BE2C (cell line): ENCODE measurements around the genes C18orf63 and PTGR3.

- RRBS: no CpG with 5 or more reads among the region's 8 CpGs
Measured at GRCh38 chr18:70290026-70290399, 1.2 kb downstream of the SOCS6 start.

GRCh38 chr18:70599295-70599770 lies 310.5 kb downstream of the SOCS6 start:
- RRBS: no CpG with 5 or more reads among the region's 3 CpGs

GRCh38 chr18:74064365-74064831 lies 83.2 kb downstream of the FBXO15 start:
- RRBS: no CpG with 5 or more reads among the region's 6 CpGs

GRCh38 chr18:74216948-74217334 lies 68.6 kb downstream of the TIMM21 start:
- RRBS: no CpG with 5 or more reads among the region's 3 CpGs

- RRBS: no CpG with 5 or more reads among the region's 3 CpGs
Measured at GRCh38 chr18:74241986-74242301, 49.8 kb downstream of the CYB5A start.

DNA sequence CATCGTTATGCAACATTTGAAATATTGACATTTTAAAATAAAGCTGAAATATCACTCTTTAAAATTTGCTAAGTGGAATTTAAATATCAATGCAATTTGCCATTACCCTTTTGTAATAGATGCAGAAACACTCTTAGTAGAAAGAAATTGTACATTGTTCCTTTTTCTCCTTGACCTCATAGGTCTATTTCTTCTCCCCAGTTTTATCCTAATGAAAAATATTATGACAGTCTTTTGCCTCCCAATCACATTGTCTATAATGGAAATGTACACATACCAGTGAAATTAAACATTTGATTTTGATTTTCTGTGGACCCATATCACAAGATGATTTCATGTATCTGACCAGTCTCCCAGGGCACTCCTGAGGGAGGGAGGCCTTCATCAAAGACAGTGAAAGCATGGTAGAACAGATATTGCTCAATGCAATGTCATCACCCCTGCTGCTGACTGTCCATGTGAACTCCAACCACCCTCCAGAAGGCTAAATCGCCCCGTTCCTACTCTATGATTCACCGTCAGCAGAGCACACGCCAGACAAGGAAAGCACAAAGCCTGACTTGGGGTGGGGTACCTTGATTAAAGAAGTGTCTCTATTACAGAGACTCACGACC lies 42.7 kb downstream of the CYB5A start:
- RRBS: no CpG with 5 or more reads among the region's 6 CpGs

GRCh38 chr18:74274844-74275760 lies 16.7 kb downstream of the CYB5A start:
- RRBS: no CpG with 5 or more reads among the region's 16 CpGs

GRCh38 chr18:74285532-74286309 lies 6.0 kb downstream of the CYB5A start:
- RRBS: no CpG with 5 or more reads among the region's 5 CpGs

DNA sequence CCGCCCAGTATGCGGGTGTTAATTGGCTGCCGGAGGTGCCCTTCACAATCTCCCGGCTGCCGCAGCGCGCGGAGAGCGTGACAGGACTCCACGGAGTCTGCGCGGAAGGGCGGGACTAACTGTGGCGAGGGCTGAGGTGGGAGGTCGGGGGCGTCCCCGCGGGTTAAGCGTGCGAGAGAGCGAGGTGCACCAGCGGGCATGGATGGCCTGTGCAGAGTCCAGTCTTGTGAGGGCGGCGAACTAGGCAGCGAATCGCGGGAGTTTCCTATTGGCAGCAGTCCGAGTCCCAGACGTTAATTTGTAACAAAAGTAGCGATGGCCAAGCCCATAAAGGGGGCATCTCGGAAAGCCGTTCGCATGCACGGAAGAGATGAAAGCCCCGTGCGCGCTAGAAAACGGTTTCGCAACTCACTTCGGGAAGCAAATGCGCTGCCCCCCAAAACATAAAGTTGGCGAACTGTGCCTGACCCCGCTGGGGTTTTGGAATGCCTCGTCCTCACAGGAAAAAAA lies 399 bp upstream of the CYB5A start:
- RRBS: no CpG with 5 or more reads among the region's 44 CpGs

GRCh38 chr18:74315408-74316095 lies at the start of gene C18orf63:
TSS of gene C18orf63 (plus strand) at chr18:74315839.
- RRBS: 91% methylated on average over 8 of the region's 44 CpGs

- RRBS: no CpG with 5 or more reads among the region's 11 CpGs
Measured at GRCh38 chr18:74508826-74509295, 12.7 kb downstream of the CNDP2 start.

- RRBS: no CpG with 5 or more reads among the region's 12 CpGs
Measured at GRCh38 chr18:74544727-74545360, 10.5 kb downstream of the CNDP1 start.

DNA sequence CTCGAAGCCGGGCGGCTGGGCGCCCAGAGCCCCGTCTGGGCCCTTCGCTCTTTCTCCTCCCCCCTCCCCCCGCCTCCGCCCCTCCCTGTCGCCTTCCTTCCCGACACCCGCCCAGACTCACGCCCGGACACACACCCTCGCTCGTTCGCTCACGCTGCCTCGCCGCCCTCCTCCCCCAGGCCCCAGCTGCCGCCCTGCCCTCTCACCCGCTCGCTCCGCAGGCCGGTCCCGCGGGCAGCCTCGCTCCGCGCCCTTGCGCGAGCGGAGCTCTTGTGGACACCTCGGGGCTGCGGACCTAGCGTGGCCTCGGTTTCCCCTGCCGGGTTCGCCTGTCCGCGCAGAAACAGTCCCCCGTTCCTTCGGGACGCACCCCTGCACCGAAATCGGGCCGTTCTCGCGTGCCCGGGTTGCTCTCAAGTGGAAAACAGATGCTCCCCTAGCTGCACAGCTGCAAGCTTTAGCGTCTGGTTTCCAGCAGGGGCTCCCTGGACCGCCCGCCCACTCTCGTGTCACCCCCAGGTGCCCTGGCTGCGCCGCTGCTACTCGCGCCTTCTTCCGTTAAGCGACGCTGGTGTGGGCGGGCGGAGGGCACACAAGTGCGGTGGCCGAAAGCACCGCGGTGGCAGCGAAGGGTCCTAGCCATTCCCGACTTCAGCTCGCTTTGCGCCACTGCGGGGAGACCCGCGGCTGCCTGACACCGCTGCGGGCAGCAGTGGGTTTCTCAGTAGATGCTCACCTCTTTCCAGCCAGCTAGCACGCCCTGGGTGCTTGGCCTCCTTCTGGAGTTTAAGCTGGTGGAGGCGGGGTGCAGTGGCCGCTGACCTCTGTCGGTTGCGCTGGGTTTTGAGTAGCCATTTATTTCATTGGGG lies 588 bp downstream of the ZNF407 start:
- RRBS: 2% methylated on average over 32 of the region's 80 CpGs

GRCh38 chr18:74634130-74635038 lies 36.7 kb downstream of the ZNF407 start:
- RRBS: no CpG with 5 or more reads among the region's 20 CpGs

- RRBS: no CpG with 5 or more reads among the region's 4 CpGs
Measured at GRCh38 chr18:74861954-74862493, 264.4 kb downstream of the ZNF407 start.

GRCh38 chr18:75208798-75209892 lies at the start of gene PTGR3:
TSS of gene PTGR3 (minus strand) at chr18:75209139.
- RRBS: 1% methylated on average over 63 of the region's 129 CpGs

GRCh38 chr18:75211687-75212781 lies 1.4 kb downstream of the TSHZ1 start:
- RRBS: under 1% methylated on average over 62 of the region's 91 CpGs

- RRBS: no CpG with 5 or more reads among the region's 9 CpGs
Measured at GRCh38 chr18:75216555-75217235, 6.1 kb downstream of the TSHZ1 start.

GRCh38 chr18:75247558-75248568 lies 37.3 kb downstream of the TSHZ1 start:
- RRBS: no CpG with 5 or more reads among the region's 10 CpGs

DNA sequence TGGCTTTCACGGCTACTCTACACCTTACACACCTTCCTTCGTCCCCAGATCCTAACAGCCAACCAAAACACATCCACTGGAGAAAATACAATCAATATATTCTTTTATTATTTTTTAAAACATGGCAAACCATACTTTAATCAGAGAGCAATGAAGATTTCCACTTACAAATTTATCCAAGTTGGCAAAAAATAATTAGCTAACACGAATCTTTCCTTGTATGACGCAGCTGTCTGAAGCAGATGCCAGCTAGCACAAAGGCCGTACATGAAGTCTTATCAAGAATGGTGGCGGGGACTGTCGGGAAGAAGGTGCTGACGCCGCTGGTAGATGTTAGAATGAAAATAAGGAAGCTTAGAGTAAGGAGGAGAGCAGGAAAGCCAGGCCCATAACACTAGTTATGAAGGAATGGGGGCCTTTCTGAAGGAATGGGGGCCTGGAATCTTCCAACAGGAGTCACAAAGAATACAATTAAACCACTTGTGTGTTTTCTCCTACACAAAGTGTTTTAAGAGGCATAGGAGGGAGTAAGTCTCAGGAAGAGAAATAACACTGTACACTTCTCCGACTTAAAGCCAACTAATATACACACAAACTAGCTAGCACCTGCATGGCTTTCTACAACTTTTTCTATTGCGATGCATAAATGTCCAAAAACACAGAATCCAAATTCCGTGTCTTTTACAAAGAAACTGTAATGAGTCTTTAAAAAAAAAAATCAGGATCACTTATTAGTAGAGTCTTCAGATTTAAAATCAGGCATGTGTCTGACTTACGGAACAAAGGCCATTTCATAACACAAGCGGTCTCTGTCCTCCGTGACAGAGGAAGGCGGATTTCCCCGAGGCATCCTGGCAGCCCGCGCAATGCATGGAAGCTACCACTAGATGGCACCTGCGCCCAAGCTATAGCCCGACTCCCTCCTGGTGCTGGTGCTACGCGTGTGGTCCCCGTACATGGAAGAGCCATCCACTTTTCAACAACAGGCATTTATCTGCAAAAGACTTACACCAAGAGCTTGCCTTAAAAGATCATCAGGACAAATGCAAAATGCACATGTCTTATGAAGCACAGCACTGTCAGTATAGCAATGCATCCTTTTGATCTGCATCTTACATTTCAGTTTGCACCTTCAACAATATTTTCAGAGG lies 96.5 kb downstream of the ZNF516 start:
- RRBS: no CpG with 5 or more reads among the region's 24 CpGs